GM23248 (cell line): ENCODE measurements around a stretch of chr22.

- RAMPAGE, long total RNA = no peak
Observed at GRCh38 chr22:47032368-47033036, 270.1 kb downstream of the TBC1D22A start.

DNA sequence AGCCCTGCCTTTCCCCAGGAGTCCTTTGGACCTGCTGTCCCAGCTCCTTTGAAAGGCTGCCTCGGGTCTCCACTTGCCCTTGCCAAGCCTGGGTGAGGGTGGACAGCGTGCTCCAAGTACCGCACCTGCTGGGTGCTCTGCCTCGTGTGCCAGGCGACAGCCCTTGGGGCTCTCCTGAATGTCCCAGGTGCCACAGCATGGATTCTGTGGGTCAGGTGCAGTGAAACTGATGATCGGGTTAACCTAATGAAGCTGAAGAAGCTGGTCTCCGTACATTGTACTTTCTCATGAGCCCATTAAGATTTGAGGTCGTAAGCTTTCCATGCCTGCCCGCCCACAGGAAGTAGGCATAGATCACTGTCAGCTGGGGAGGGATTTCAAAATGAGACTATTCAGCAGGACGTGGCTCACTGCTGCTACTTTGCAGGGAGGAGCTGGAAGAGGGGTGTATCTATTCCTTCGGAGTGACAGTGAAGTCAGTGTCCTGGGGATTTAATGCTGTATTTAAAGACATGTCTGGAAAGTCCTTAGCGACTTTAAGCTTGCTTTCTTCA, 281.9 kb downstream of the TBC1D22A start:
- RAMPAGE, long total RNA = no peak

- RAMPAGE, long total RNA = no peak
Observed at GRCh38 chr22:47159102-47159902, 396.9 kb downstream of the TBC1D22A start.

GRCh38 chr22:47200132-47200687, 437.8 kb downstream of the TBC1D22A start:
- RAMPAGE, long total RNA = no peak

DNA sequence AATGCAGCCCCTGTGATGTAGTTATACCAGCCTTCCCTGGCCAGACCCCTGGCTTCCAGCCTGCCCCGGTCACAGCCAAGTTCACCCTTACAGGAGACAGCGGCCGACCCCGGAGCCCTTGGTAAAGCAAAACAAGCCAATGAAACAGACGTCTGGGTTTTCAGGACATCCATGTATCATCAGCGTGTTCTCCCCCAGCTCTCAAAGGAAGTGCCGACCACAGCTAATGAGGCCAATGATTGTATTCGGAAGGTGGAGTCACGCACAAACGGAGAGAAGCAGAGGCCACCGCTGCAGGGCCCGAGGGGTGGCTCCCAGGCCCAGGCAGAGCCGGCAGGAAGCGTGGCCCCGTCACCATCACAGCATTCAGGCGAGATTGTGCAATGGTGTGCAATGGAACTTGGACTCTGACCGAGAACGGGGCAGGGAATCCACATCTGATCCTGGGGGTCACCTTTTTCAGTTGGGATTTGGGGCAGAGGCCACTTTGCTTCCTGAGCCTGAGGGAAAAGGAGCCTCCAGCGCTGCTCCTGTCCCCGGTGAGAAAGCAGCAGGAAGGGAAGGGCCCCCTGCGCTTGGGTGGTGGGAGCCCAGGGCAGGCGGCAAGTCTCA, 92.6 kb upstream of the TAFA5 start:
- RAMPAGE, long total RNA = no peak

- RAMPAGE, long total RNA = no peak
Observed at GRCh38 chr22:48497133-48497527, 7.8 kb downstream of the TAFA5 start.

GRCh38 chr22:48517530-48518116, 28.3 kb downstream of the TAFA5 start:
- RAMPAGE, long total RNA = no peak

DNA sequence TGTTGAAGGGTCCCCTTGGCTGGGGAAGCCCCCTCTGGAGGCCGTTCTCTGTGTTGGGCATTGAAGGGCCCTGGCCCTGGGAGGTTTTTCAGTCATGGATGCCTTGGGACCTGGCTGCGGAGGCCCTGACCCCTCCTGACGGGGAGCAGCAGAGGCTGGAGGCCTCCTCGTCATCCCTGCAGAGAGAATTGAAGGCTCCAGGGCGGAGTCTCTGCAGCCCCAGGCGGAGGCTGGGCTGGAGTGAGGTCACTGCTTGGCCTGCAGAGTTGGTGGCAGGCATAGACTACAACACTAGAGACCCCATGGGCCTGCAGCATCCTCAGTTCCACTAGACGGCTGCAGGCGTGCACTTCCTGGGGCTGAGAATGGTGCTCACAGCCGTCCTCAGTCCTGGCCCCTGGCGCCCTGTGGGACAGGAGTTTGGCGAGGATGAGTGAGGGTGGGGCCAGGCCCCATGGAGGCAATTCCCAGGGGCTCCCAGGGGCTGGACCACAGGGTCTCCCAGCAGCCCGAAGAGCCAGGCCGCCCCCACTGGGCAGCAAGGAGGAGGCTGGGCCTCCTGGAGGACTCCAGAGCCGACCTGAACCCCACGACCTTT, 143.4 kb downstream of the TAFA5 start:
- RAMPAGE, long total RNA = no peak

DNA sequence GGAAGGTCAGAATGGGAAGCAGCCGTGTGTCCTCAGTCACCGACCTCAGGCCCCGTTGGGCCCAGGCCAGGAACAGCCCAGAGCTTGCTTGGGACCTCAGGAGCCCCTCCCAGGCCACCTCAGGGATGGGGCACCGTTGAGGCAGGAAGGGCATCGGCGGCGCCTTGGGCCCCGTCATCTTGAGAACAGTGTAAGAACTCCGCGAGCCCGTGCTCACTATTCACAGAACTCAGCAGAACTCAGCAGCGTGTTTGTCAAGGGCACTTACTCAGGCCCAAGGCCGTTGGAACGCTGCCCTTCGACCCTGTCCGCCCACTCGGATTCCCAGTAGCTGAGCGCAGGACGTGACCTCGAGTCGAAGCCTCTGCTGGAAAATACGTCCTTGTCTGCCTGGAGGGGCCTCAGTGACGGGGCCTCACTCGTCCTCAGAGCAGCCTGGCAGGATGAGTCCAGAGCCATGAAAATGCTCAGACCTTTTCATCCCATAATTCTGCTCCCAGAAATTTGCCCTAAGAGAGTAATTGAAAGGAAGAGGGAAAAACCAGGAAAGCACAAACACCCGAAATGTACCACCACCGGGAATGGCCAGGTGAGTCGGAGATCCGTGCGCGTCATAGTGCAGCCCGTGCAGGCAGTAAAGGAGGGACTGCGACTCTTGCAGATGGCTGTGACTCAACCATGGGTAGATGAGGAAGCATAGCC, 203.6 kb downstream of the TAFA5 start:
- RAMPAGE, long total RNA = no peak

- RAMPAGE, long total RNA = no peak
Observed at GRCh38 chr22:49209670-49210231, 617.9 kb downstream of the BRD1 start.

DNA sequence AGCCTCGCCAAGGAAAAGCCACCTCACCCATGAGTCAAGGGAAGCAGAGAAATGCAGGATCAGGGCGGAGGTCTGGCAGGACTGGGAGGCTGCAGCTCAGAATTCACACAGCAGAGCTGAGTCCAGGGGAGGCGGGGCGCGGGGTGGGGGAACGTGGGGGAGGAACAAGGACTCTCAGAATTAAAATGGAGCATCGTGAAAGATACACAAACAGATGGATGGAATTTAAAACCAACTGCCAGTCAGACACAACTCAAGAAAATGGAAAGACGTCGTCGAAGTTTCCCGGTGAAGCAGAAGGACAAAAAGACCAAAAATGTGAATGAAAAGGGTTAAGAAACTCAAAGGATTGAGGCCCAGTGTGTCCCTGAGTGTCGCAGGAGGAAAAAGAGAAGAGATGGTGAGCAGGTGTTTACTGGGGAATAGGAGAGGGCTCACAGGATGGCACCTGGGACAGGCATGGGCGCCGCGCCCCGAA, 377.5 kb downstream of the BRD1 start:
- RAMPAGE, long total RNA = no peak

GRCh38 chr22:49592699-49593550, 234.7 kb downstream of the BRD1 start:
- RAMPAGE, long total RNA = no peak

- RAMPAGE, long total RNA = no peak
Observed at GRCh38 chr22:49605472-49605719, 222.3 kb downstream of the BRD1 start.

DNA sequence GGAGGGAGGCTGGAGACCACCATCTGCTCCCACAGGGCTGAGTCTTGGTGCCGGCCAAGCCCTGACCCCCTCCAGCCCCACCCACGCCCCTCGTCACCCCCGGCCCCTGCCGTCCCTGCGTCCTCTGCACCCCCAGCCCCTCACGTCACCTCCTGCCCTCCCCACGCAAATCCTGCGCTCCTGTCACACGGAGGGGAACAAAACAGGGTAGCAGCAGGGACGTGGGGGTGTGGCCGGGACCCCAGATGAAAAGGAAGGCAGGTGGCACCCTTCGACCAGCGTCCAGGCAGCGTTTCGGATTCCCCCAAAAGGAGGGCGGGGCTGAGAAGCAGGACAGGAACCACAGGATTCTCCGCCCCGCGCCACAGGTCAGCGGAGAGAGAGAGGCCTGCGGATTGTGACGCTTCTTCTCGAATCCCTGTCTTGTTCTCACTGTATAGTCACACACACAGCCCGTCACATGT, 156.7 kb downstream of the BRD1 start:
- RAMPAGE, long total RNA = no peak

DNA sequence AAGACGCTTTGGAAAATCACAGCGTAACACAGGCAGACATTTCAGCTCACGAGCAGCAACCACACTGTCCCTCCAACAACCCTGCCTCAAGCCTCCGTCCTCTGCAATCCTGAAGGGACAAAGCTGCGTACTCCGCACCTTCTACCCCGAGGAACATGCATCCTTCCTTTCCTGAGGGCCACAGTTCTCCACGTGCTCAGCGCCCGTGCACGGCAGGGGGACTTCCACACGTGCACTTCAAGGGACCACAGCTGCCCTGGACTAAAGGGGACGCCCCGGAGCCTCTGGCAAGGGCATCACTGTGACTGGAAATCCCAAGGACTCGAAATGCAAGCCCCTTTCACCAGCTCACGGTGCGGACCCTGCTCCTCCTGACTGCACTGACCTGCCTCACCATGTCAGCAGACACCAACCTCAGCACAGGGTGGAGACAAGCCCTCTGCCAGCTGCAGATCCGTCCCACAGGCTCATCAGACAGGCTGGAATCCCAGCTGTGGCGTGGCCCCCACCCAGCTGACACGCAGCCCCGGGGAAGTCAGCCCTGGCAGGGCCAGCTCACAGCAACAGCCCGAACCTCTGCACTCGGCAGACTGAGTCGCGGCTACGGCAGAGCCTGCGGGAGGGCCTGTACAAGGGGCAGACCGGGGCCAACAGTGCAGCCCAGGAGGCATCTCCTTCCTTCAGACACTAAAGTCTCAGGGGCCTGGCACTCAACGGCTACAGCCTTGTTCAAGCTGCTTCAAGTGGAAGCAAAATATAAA, 36.8 kb downstream of the BRD1 start:
- RAMPAGE, long total RNA = no peak

GRCh38 chr22:49793760-49794503, 33.7 kb downstream of the BRD1 start:
- RAMPAGE, long total RNA = no peak

GRCh38 chr22:49799203-49799713, 28.4 kb downstream of the BRD1 start:
- RAMPAGE, long total RNA = no peak

GRCh38 chr22:49817396-49818259, 10.0 kb downstream of the BRD1 start:
- RAMPAGE, long total RNA = no peak

- RAMPAGE, long total RNA = no peak
Observed at GRCh38 chr22:49870330-49870886, 16.8 kb downstream of the ZBED4 start.

GRCh38 chr22:49883244-49883940, 29.7 kb downstream of the ZBED4 start:
- RAMPAGE, long total RNA = no peak